ENCODE data around the genes DNAJC12 and TET1.

DNA sequence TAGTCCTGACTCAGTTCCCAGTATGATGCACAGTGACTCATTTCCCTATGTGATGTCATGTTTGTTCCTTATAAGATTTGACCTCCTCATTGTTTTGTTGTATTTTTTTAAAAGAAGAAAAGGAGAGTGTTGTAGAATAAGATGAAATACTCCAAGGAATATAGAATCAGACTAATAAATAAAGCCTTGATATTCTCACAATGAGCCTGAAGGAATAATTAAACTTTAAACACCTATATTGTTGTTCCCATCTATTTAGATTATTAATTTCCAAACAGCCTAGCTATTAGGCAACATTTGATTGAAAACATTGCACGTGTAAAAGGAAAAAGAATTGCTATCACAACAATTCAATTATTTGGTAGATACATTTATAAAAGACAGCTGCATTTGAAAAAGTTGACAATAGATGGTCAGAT, 186.3 kb downstream of the REEP3 start:
- RRBS, result no CpG with 5 or more reads among the region's 1 CpG

- RRBS, result no CpG with 5 or more reads among the region's 4 CpGs
Observed at GRCh38 chr10:65653877-65654313, 1271.9 kb upstream of the LRRTM3 start.

- RRBS, result no CpG with 5 or more reads among the region's 3 CpGs
Observed at GRCh38 chr10:66538378-66538650, 387.5 kb upstream of the LRRTM3 start.

GRCh38 chr10:67819693-67820194, 18.2 kb downstream of the DNAJC12 start:
- RRBS, result no CpG with 5 or more reads among the region's 3 CpGs

GRCh38 chr10:67837762-67838556, at the start of gene DNAJC12:
Gene DNAJC12 (minus strand): TSS chr10:67838188.
- RRBS, result no CpG with 5 or more reads among the region's 4 CpGs

DNA sequence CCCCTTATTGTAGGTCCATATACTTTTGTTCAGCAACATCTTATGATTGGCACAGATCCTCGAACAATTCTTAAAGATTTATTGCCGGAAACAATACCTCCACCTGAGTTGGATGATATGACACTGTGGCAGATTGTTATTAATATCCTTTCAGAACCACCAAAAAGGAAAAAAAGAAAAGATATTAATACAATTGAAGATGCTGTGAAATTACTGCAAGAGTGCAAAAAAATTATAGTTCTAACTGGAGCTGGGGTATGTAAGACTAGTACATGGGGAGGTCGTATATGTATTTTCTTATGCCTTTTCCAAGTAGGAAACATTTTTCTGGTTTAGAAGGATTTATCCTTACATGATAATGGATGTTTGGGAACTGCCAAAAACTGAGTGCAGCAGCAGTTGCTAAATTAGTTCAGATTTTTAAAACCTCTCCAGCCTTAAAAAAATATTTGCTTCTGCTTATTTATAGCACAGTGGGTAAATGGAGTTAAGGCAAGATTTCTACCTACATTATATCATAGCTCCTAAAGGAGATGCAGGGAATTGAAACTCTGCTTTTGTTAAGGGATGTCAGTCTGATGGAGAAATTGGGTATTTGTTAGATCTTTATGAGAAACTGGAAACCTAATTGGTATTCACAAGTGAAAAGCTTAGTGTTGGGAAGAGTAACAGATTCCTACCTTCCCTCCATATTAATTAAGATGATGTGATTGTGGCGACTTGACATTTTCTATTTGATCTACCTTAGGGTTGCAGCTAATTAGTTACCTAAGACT, 4.6 kb downstream of the SIRT1 start:
- RRBS, result no CpG with 5 or more reads among the region's 4 CpGs

- RRBS, result no CpG with 5 or more reads among the region's 2 CpGs
Observed at GRCh38 chr10:68110113-68110494, 816 bp downstream of the MYPN start.

DNA sequence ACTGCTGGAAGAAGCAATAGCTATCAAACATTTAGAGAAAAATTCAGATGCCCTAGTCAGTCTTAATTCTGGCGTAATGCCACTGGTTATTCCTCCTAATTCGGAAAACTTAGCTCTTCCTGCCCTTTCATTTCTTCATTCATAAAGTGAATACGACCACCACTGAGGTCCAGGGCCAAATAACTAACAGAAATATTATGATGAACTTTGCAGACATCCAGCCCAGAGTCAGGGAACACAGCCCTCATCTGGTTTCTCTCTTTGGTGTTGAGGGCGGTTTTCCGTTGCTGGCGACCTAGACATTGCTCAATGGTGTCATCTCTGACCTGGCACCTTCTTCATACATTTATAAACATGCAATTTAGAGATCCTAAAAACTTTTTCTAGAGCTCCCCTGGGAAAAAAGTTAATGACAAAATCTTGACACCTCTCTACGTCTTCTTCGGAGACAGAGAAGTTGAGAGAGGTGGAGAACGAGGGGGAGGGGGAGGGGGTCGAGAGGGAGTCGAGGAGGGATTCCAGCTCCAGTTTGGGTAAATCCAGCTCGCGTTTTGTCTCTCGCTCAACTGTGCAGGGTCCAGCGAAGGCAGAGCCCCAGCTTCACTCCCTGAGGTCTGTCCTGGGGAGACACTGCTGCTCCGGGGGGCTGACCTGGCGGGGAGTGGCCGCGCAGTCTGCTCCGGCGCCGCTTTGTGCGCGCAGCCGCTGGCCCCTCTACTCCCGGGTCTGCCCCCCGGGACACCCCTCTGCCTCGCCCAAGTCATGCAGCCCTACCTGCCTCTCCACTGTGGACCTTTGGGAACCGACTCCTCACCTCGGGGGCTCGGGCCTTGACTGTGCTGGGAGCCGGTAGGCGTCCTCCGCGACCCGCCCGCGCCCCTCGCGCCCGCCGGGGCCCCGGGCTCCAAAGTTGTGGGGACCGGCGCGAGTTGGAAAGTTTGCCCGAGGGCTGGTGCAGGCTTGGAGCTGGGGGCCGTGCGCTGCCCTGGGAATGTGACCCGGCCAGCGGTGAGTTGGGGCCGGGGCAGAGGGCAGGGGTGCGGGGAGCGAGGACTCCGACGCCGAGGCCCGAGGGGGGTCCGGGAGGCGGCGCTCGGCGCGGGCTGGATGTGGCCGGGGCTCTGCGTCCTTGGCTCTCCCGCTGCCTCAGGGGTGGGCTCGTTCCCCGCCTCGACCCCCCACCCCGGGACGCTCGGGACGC, at the start of gene TET1:
Gene TET1, plus strand, starts transcription at position 603 of the 1,201 bp plus-strand sequence.
- RRBS, result 4% methylated on average over 41 of the region's 74 CpGs

DNA sequence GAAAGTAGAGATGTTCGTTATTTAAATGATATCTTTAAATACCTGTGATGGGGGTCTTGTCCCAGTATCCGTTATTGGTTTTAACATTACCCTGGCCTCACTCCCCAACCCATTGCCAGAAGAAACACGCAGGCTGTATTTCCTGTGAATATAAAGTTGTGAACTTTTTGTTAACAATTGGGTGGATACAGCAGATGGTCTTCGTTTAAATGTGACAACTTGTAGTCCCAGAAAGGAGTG, 852 bp downstream of the CCAR1 start:
- RRBS, result no CpG with 5 or more reads among the region's 4 CpGs

GRCh38 chr10:68989470-68989827, 846 bp downstream of the KIFBP start:
- RRBS, result no CpG with 5 or more reads among the region's 13 CpGs

GRCh38 chr10:69209447-69209832, 10.7 kb upstream of the HKDC1 start:
- RRBS, result no CpG with 5 or more reads among the region's 2 CpGs

- RRBS, result 2% methylated on average over 13 of the region's 65 CpGs
Observed at GRCh38 chr10:69319007-69320160, 737 bp downstream of the HK1 start.

DNA sequence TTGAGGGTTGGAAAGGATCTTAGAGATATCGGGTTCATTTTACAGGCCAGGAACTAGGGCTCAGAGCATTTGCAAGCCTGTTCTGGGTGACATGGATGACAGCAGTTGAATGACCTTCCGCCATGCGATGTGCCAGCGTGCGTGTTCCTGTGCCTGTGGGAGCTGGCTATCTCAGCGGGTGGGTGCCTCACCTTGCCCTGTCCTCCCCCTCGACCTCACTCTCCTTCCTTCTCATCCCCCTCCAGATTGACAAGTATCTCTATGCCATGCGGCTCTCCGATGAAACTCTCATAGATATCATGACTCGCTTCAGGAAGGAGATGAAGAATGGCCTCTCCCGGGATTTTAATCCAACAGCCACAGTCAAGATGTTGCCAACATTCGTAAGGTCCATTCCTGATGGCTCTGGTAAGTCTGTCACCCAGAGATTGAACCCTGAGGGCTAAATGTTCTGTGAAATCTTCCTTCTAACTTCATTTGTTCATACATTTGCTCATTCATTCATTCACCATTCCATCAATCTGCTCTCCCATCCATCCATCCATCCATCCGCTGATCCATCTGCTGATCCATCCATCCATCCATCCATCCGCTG, 25.0 kb downstream of the HK1 start:
- RRBS, result no CpG with 5 or more reads among the region's 14 CpGs

DNA sequence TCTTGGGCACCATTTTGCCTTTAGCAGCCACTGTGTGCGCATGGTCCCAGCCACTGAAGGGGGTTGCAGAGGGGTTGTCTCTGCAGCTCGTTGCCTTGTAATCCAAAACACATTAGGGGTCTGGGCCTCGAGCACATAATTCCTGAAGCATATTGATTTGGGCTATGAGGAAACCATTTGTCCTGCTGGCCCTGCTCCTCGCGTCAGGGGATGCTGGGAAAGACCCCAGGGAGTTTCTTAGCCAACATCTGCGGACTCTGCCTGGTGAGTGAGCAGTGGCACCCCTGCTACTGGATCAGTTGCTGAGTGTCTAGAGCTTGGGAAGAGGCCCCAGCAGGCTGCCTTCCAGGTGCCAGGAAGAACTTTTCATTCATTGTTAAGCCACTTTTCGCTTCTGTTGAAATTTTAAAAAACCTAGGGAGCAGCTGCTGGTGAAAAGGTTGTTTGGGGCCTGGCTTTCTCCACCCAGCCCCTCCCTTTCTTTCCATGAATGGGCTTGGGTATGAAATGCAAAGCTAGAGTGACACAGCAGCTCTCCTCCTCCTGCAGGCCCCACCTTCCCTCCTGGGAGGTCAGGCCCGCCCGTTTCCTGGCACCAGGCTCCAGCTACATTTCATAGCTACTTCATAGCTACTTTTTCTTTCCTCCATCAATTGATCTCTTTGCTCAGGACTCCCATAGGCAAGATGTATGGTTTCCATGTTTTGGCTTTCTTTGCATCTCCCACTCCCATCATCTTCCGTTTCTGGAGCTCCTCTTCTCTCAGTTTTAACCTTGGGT, 26.8 kb downstream of the TACR2 start:
- RRBS, result no CpG with 5 or more reads among the region's 10 CpGs

DNA sequence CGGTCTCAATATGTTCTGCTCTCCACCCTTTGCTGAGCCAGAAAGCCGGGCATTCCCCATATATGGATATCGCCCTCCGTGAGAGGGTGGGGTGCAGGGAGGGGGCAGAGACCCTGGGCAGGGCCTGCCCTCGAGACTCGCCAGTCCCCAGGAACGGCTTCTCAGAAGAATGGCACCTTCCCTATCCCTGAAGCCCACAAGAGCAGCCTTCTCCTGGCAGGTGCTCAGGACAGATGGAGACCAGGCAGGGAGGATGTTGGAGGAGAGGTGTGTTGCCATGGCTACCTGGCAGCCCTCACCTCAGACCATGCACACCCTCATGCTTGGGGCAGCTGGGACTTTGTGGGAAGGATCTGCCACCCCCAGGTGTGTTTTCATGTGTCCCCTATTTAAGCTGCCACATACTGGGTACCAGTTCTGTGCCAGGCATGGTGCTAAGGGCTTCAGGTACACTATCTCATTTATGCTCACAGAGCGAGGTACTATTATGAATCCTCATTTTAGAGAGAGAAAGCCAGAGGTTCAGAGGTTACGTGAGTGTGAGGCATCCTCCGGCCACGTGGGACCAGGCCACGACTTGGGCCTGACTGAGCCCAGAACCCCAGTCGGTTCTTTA, 3.2 kb downstream of the TACR2 start:
- RRBS, result no CpG with 5 or more reads among the region's 13 CpGs

DNA sequence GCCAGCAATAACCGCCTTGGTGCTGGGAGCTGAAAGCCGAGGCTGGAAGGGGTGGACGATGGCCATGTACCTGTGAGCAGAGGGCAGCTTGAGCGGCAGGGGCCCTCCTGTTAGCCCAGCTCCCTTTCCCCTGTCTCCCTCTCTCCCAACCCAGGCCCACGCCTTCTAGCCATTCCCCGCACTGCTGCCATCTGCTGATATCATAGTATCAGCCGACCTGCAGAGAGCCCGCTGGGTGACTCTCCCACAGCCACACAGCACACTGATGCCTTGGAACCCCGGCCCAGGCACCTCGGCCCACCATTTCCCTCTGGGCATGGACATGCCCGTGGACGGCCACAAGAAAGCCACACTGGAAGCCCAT, 1.7 kb downstream of the TACR2 start:
- RRBS, result no CpG with 5 or more reads among the region's 12 CpGs

DNA sequence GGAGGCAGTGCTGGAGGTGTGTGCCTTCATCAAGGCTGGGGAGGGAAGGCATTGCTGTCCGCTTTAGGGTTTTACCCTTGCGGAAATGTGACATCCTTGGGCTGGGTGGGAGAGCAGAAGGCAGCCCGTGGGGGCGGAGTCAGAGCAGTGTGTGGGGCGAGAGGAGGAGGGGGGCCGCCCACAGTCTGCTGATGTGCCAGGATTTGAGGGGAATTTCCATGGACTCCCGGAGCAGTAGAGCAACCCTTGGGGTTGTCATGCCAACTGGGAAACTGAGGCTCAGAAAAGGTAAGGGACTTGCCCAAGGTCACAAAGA, 22.1 kb downstream of the TSPAN15 start:
- RRBS, result no CpG with 5 or more reads among the region's 7 CpGs

GRCh38 chr10:70137889-70138690, 5.5 kb upstream of the AIFM2 start:
- RRBS, result no CpG with 5 or more reads among the region's 12 CpGs

DNA sequence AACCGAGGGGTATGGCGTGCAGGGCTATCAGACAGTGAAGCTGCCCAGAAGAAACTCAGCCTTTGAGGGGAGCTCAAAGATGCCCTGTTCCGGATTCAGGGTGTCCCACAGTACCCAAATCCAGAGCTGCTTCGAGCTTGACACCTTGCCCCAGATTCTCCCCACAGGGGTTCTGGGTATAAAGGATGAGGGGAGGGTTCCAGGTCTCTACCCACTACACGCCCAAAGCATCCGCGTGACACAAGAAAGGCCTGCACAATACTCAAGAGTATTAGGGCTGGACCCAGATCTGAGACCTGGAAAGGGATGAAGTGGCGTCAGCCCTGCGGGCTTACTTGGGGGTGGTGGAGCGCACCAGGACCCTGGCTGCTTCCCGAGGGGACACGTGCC, 1.4 kb downstream of the TYSND1 start:
- RRBS, result no CpG with 5 or more reads among the region's 12 CpGs